Renal cortical epithelial cell (primary cell): ENCODE data around the gene ULBP1.

DNA sequence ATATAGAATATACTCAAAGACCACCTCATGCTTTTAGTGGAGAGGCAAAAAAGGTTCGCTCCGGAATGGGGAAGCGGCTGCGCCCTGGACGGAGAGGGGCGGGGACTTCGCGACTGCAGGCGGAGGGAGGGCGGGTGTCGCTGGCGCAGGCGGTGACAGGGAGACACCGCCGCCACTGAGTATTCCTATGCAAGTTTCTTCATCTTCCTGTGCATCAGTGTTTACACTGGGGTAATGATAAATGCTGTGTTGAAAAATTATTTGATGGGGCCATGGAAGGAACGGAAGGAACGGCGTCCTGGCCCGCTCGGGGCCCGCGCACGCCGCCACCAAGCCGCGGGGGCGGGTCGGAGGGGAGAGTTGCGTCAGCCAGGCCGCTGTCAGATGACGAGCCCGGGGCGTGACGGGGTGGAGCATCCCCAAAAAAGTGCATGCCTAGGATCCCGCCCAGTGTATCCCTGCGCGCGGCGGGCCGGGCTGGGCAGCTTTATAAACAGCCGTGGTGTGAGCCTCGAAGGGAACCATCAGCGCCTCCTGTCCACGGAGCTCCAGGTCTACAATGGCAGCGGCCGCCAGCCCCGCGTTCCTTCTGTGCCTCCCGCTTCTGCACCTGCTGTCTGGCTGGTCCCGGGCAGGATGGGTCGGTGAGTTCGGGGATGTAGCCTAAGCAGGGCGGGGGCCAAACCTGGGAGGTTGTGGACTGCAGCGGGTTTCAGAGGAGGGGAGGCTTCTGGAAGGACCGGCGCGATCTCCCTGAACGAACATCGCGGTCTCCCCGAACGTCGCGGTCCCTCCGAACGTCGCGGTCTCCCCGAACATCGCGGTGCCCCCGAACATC, at the start of gene ULBP1:
Gene ULBP1, plus strand, starts transcription at position 453 of the 838 bp plus-strand sequence.
- RRBS = under 1% methylated on average over 12 of the region's 72 CpGs

DNA sequence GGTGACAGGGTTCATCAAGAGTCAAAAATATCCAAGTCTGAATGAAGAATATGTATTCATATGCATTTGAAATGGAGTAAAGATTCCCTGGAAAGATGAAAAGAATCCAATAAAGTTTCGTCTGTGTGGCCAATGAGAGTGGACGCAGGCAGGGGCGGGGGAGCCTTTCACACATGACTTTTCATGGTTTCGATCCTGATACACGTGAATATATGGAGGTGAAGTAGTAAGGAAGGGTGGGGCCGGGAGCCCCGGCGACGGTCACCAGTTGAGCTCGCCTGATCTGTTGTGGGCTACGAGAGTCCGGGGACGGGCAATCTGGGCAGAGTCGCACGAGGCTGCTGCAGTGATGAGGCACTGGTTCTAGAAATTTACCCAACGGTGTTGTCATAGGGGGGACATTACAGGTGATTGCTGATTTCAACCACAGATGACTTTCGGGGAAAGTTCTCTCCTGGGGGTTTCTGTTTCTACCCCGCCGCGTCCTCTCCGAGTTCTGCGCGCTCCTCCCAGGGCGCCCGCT, 12.0 kb upstream of the RAET1L start:
- RRBS = 7% methylated on average over 6 of the region's 25 CpGs

- RRBS = no CpG with 5 or more reads among the region's 8 CpGs
These were observed 101.2 kb upstream of the IYD start for GRCh38 chr6:150267601-150268114.

GRCh38 chr6:150272471-150273175, 96.2 kb upstream of the IYD start:
- RRBS = no CpG with 5 or more reads among the region's 9 CpGs

- RRBS = no CpG with 5 or more reads among the region's 3 CpGs
These were observed 98.9 kb downstream of the PLEKHG1 start for GRCh38 chr6:150698639-150698847.

- RRBS = no CpG with 5 or more reads among the region's 16 CpGs
These were observed 121.4 kb downstream of the PLEKHG1 start for GRCh38 chr6:150720666-150721945.

DNA sequence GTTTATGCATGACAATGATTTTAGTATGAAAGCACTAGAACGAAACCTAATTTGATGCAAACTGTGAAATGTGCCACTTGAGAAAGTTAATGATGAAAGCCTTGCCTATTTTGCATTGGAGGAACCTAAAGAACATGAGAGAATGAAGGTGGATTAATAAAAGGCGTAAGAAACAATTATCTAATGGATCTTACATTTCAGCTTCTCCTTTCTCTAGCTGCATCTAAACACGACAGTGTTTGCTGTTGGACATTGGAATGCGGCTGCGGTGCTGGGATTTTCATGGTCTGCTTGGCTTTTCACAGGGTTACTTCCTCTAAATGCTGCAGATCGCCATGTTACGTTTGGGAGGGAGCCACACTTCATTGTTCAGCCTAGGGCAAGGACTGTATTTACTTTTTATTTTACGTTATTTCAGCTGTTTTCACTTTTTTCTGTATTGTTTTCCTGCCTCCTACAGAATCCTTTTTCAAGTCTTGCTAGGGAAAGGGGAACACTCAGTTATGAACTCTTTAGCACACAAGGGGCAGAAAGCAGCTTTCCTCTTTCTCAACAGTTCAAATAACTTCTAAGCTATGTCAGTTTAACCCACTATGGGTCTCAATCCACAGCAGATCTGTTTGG, 98.0 kb upstream of the MTHFD1L start:
- RRBS = no CpG with 5 or more reads among the region's 8 CpGs

DNA sequence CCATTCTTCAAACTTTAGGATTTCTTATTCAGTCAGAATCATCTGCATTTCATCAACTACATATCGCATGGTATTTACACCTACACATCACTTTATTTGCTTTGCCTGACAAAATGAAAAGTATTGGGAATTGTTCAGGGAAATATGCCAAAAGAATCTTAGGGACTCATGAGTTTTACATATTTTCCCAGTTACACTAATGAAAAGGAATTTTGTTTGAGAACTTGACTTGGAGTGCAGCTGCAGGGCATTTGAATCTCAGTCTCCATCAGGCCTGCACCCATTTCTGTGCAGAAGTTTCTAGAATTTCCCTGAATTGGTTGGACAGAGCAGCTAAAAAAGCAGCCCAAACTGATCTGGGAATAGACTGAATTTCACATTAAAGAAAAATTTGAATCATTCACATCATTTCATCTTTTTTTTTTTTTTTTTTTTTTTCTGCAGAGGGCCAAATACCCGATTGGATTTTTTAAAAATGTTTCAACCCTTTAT, 65.4 kb downstream of the MTHFD1L start:
- RRBS = no CpG with 5 or more reads among the region's 2 CpGs

GRCh38 chr6:150937091-150937471, 71.6 kb downstream of the MTHFD1L start:
- RRBS = no CpG with 5 or more reads among the region's 16 CpGs

GRCh38 chr6:151690799-151691887, 116.3 kb upstream of the ESR1 start:
- RRBS = no CpG with 5 or more reads among the region's 9 CpGs

GRCh38 chr6:151808476-151808813, 963 bp downstream of the ESR1 start:
- RRBS = under 1% methylated on average over 17 of the region's 24 CpGs

DNA sequence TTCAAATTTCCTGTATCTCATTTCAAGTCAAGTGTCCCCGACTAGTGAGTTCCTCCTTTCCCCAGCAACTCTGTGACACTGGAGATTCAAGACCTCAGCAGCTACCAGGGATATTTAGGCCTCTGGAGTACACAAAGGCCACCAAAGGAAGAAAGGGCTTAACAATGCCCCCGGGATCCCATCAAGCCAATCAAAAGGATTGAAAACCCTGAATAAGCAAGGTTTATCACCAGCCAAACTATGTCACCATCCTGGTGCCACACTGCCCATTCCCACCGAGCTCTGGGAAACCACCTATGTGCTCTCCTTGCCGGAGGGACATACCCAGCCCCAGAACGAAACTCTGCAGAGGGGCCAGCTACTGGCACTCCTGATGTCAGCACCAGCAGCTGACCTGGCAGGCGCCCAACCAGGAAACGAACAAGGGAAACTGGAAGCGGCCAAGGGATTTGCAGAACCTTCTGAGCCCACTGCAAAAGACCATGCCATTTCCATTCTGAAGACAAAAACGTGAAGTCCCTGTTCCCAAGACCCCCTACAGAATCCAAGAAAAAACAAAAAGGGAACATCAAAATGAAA, 305.0 kb downstream of the ESR1 start:
- RRBS = no CpG with 5 or more reads among the region's 9 CpGs

DNA sequence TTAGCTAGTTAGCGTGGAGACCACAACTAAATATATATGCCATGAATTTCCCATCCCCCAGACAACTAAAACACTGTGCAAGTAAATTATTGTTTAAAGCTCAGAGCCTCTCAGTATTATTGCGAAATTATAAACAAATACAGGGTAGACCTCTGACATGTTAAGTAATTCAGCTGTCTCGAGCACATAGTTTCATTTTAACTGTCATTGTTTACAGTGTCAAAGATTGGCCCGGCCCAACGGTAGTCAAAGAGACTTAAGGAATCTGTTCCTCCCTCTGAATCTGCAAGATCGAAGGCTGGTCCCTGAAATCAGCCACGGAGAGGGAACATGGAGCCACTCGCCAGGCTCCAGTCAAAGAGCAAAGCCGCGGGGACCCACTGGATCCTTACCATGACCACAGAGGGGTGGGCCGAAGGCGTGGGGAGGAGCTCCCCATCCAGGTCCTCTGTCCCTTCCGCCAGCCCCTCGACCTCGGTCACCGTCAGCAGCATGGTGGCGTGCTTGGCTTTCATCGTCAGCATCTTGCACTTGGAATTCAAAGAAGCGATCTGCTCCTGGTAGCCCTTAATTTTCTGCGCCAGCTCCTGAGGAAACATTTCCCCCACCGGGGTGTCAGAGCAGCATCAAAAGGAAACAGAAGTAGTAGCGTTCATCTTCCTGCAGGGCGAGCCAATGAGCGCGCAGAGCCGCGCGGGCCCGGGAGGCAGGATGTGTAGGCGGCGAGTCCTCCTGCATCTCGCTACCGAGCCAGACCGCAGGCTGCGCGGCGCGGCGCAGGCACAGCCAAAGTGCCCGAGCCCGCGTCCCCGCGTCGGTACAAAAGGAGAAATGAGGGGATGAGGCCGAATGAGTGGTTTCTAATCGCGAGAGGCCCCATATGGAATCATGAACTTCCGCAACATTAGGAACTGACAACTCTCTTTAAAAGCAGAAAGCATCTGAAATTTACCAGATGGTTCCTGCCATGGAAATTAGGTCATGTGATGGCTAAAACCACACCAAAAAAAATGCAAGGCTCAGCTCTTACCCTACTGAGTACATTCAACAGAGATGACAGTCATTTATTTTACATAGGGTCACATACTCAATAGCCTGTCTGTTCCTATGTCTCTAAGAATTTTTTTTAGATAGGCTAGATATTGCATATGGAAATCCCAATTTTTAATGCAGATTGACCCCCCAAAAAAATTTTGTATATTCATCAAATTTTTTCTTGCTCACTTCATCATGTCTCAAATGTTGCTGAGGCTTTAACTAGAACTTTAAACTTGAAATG, 335.2 kb downstream of the SYNE1 start:
- RRBS = 2% methylated on average over 8 of the region's 49 CpGs

DNA sequence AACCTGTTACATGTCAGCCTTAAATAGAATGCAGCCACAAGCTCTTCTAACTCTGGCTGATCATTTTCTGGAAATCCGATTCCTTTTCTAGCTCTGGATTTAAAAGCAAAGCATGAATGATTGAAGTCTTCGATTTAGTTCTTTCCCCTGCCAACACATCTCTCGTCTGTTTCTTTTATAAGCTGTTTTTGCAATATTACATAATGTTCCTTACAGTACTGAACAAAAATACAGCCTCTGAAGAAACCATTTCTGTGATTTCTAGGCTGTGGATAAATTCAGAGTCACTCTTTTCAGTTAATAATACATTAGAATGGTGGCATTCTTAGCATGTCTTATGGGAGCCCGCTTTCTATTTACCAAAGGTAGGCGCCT, 165.3 kb downstream of the SYNE1 start:
- RRBS = no CpG with 5 or more reads among the region's 5 CpGs

DNA sequence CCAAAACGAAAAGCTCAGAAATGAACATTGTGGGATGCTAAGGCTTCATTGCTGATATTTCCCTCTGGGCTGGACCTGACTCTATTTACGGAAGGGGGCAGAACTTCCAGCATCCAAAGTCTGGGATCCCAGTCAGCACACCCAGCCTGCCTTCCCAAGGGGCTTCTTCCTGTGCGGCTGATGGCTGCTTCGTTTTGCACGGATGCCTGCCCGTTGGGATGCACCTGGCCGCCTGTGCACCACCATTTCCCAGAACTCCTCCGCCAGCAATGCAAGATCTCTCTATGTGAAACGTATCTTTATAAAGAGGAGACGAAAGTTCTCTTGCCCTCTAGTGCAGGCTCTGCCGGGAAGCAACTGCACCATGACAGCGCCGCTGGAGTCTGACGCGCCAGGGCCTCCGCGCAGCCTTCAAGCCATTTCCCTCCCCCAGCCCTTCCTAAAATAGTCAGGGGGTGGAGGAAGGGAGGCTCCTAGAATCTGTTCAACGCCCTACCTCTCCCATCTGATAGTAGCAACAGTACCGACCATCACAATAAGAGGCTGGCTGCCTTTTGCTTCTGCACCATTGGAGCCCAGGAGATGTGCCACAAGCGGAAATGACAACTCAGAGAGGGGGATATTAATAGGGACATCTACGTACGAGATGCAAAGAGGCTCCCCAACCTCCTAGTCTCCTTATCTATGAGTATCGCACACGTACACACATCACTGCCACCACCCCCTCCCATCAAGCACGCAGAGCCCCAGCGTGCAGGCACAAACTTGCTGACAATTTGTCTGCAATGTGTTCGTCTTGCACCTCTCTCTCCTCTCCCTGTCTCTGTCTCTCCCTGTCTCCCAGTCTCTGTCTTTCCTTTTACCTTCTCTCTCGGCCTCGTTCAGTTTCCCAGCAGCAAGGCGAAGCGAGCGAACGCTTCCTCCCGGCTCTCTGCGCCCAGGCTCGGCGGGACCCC, 1.1 kb downstream of the SYNE1 start:
- RRBS = no CpG with 5 or more reads among the region's 37 CpGs

DNA sequence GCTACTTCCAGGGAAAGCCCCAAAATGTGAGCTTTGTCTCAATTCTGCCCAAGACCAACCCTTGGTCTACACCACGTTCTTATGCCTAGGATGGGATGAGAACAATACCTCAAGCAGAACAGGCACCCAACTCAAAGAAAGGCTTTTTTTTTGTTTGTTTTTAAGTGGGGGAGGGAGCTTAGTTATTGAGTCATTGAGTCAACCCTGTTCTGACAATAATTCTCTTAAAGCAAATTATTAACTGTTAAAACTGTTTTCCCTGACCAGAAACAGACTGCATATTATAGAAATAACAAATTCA, 106.9 kb downstream of the IPCEF1 start:
- RRBS = no CpG with 5 or more reads among the region's 1 CpG

DNA sequence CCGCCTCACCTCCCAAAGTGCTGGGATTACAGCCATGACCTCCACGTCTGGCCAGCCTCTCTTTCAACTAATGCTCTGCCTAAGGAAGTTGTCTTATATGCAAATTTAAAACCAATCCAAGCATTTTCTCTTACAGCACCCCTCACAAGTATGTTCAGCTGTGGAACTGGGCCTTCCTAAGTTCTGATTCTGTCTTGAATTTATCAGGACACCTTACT, 26.1 kb downstream of the IPCEF1 start:
- RRBS = no CpG with 5 or more reads among the region's 2 CpGs

DNA sequence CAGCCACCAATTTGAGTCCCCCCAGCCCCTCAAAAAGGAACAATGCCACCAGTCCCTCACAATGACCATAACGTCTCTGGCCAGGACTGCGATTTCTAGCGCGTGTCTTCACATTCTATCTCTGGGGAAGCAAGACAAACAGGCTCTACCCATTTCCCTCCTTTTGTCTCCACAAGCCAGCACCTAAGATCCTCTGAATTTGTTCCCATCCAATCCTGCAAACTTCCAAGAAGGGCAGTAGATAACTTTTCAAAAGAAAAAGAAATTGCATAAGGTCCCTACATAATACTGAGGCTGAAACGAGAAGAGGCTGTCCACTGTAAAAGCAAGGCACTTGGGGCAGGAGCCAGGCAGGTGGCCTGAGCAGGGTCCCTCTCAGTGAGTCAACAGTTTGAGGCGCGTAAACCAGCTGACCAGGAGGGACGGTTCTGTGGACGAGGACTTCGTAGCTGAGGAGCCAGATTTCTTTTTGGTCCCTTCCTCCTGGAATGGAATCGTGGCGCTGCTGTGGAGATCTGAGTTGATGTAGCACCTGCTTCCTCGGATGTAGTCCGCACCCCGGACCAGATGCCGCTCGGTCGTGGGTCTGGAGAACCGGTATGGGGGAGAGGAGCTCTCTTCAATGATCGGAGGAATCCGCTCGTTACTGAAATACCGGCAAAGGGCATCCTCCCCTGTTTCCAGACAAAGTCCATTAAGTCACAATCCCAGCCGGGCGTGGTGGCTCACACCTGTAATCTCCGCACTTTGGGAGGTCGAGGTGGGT, 49.6 kb upstream of the IPCEF1 start:
- RRBS = no CpG with 5 or more reads among the region's 27 CpGs

GRCh38 chr6:154501182-154501827, 9.2 kb downstream of the CNKSR3 start:
- RRBS = no CpG with 5 or more reads among the region's 9 CpGs

DNA sequence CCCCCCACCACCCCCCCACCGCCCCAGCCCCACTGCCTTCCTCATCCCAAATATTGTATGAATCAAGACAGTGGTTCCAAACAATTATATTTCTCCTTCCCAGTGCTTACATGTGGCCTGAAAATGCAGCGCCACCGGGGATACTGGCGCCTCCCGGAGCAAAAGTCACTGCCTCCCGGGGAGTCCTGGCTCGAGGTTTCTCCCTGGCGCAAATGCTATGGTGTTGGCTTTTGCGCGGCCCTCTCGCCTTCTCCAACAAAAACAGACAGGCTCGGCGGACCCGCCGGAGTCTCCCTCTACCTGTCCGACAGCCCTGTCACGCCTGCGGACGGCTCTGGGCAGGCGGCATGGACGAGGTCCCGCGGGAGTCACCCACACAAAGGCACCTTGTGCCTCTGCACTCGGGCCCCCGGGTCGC, 1.2 kb downstream of the CNKSR3 start:
- RRBS = no CpG with 5 or more reads among the region's 26 CpGs